Left ventricle myocardium (tissue), 1 donor: Measurements from ENCODE around the genes MXD1 and C2orf42.

DNA sequence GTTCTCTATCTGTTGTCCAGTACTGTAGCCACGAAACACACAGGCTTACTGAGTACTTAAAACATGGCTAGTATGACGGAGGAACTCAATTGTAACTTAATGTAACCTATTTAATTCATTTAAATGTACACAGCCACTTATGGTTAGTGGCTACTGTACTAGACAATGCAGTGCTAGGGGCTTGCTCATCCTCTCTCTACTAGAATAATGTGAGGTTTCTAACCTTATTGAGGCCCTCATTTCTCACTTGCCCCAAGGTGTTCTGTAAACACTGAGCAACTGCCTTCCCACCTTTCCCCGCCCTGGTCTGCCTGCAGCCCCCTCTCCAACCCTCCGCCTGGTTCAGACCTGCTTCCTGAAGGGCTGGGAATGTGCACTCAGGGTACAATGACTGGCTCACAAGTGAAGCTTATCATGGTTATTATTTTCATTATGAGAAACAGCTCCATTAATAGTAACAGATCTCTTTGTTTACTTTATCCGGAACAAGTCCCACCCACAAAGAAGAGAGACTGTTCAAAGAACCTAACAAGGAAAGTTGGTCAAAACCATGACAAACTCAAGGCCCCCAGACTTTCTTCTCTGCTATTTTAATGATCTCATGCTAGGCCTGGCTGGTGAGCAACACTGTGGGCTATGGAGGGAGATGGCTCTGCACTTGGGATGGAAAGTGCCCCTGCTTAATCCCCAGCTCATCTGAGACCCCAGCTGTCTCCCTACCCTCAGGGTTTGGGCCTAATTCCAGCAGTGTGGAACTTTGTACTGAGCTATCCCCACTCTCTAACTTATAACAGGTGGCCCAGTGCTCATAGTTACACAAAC lies 36.6 kb downstream of the ARHGAP25 start:
- PRO-cap, result no peak

- PRO-cap, result no peak
Observed at GRCh38 chr2:68776656-68777151, 42.1 kb downstream of the ARHGAP25 start.

GRCh38 chr2:68828481-68828866 lies 42.7 kb downstream of the BMP10 start:
- PRO-cap, result no peak

DNA sequence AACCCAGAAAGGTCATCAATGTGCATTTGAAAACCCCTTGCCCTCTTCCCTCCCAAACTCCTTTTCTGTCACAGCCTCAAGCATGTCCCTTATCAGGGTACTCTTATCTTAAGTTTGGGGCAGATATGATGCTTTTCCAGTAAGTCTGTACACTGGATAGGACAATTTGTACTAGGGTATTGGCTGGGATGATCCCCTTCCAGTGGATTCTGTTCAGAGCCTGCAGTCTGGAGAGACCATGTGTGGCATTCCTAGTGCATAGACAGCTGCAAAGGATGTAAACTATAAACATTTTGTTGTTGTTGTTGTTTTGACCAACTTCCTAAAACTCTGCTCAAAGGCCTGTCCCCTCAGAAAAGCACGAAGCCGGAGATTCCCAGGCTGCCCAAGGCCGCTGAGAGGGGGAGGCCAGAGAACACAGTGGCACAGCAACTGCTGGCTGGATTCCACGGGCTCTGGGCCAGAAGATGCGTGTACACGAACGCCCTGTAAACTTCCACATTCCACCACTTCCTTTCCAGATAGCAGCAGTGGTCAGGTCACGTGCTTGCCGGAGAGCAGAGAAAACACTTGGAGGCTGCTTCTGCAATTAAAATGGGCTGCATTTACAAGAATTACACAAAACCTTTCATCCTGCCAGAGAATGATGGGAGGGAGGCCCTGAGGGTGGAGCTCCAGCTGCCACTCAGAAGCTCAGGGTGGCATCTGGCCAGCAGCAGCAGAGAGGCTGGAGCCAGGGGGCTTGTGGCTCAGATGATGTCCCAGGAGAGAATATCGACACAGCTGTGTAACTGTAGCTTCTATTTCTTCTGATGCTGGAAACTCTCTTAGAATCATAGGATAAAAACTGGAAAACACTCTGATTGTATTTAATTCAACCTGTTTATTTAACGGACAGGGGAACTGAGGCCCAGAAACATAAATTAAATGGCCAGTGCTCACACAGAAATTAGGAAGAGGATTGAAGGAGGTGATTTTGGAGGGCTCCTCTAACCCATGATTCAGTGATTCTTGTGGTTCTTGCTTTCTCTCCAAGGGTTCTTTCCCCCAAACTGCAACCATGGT lies 42.0 kb downstream of the BMP10 start:
- PRO-cap, result no peak

DNA sequence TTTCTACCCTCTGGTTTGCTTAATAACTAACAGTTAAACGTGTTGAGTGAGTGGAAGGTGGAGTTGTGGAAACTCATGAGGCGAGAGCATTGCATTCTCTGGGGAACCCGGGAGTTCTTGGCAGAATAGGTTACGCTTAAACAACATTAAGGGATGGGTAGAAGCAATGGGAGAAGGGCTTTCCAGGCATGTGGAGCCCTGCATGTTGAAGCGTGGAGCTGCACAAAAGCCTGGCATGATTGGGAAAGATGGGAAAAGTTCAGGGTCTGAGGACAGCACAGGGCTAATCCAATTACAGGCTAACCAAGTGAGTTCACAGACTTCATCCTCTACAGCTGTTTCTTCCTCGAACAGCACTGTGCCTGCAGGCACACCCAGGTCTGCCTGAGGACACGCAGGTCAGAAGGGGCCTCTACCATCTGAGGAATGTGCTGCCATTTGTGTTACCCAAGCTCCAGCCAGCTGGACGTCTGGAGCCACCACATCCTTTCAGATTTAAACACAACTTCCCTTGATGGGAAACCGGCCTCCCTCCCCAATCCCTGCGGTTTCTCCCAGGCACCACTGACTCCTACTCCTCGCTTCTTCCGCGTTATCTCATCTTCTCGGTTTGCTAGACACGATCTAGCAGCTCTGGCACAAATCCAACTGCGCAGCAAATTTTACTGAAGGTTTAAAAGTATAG lies 164.2 kb downstream of the ANTXR1 start:
- PRO-cap, result unidirectional peak, plus-strand start at position 600 of the sequence

DNA sequence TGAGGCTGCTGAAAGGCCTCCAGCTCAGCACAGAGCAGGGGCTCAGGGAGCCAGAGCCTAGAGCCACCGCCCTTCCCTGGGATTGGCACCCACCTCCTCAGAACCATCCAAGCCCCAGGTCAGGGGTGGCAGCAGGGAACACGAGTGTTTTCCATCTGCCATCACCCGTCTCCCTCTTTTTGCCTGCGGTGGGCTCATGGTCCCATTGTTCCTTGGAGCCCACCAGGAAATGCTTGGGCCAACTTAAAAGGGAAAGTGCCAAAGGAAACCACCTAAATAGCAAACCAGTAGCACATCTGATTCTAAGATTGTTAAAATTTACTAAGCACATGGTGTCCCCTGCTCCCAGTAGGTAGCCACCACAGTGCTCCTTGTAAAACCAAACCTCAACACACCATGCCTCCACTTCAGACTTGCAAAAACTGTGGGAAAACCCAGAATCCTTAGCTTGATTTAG lies 184.0 kb downstream of the ANTXR1 start:
- PRO-cap, result no peak

DNA sequence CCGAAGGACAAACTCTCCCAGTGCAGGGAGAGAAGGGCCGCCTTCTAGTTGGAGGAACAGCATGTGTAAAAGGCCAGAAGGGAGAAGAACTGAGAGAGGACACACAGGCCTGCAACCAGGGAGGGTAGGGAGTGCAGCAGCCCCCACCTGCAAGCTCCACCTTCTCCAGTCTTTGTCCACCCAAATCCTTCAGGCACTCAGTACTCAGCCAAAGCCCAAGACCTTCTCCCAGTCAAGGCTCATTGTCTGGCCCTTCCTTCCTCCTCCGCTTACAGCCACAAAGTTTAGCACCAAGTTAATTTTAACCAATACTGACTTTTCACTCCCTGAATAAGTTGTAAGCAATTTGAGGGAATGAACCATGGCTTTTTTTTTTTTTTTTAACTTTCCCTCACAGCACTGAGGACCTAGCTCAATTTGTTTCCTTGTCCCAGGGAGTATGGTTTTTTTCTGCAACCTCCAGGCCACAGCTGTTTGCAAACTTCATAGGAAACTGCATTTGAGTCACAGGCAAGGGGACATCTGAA lies 181.7 kb downstream of the GFPT1 start:
- PRO-cap, result no peak

- PRO-cap, result no peak
Observed at GRCh38 chr2:69309476-69310167, 77.4 kb downstream of the GFPT1 start.

DNA sequence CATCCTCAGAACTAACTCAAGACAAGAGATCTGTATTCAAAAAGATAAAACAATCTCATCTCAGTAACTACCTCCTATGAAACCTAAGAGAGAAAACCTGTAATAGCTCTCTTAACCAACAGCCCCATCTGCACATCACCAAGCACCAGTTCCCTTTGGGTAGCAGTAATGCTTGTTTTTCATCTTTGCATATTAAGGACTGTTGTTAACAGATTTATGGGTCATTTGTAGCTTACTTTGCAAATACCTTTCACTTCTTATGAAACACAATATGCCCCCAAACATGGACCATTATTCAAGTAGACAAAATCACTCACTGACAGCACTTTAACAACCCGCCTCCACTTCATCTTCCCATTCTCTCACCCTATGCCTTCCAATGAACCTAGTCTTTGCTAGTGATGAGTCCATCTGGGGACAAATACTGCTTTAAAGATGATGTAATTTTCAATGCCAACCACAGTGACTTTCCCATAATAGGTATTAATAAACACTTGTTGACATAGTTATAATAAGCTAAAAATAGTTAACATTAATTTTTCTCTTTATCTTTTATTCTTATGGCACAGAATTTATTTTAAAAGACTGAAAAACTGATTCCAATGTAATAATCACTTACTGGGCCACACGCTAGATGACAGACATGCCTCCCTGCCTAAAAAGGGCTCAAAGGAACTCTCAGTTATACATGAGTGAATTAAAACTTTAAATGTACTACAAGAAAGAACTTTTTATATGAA lies 64.3 kb downstream of the GFPT1 start:
- PRO-cap, result no peak

DNA sequence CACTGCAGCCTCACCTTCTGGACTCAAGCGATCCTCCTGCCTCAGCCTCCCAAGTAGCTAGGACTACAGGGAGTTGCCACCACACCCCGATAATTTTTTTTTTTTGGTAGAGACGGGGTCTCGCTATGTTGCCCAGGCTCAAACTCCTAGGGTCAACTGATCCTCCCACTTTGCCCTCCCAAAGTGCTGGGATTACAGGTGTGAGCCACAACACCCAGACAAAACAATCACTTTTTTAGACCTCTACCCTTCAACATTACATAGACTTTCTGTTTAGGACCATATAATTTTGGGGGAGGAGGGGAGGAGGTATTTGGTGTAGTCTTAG lies 46.0 kb downstream of the GFPT1 start:
- PRO-cap, result no peak

- PRO-cap, result no peak
Observed at GRCh38 chr2:69465386-69465955, 28.2 kb upstream of the NFU1 start.

DNA sequence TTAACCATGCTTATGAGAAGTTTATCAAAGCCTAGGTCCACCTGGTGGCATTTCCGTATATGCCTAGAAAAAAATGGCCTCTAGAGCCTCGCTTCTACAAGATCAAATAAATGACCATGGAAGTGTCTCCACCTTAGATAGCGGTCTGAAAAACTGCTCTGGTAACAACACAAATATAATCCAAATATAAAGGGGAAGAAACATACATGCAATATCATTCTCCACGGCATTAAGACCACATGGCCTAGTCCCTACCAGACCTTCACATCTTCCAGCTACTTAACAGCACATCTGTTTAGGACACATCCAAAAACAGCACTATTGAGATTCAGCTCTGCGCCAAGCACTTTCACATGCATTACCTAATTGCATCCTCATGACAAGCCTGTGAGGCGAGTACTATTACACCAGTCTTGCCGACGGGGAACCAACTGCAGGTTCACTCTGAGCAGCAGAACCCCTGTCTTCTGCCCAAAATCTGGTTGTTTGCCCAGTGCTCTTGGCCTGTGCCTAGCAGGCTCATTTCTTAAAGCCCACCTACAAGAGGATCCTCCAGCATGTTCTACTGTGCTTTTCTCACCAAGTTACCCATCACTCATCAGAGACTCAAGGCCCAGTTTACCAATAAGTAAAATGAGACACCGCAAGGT lies 66.7 kb downstream of the AAK1 start:
- PRO-cap, result unidirectional peak, plus-strand start at position 410 of the sequence

- PRO-cap, result no peak
Observed at GRCh38 chr2:69642032-69642603, 1.4 kb downstream of the AAK1 start.

DNA sequence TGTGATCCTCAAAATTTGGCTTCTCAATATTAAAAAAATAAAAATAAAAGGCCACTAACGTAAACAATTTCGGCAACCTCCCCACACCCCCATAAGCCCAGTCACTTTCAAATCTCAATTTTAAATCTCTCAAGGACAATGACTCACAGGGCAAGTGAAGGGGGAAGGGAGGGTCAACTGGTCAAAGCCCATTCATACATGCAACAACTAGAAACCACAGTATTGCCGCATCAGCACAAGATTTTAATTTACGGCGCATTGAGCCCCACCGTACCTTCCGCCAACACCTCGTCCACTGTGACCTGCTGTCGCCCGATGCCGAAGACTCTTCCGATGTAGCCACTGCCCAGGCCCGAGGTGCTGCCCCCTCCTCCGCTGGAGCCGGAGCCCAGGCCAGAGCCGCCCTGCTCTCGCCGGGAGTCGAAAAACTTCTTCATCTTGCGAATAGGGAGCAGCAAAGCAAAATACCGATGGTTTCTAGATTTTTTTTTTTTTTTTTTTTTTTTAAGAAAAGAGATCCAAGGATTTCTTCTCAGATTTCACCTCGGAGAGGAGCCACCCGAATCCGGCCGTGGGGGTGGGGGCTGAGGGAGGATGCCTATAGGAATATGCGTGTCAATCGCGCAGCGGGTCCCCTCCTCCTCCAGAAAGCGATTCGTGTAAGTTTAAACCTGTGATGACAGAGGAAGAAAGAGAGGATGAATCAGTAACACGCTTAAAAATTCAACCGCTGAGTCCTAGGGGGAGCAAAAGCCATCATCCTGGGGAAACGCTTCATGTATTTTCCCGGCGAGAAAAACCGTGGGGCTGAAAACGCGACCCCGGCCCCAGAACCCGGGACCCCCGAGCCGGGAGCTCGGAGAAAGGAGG lies 700 bp downstream of the AAK1 start:
- PRO-cap, result no peak

DNA sequence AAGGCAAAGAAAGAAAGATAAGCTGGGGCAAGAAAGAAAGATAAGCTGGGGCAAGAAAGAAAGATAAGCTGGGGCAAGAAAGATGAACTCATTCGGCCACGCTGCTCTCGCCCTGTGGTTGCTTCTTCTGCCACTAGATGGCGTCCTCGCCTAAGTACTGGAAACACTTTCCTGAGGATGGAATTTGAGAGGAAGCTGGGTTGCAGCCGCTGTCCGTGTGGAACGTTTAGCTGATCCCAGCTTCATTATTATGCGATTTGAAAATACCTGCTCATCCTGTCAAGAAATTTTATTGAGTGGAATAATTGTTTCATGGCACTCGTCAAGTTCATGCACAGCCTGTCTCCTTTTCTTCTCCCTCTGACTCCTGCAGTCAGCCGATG lies 17.2 kb upstream of the ANXA4 start:
- PRO-cap, result no peak

GRCh38 chr2:69773240-69773619 lies 31.3 kb downstream of the ANXA4 start:
- PRO-cap, result no peak

DNA sequence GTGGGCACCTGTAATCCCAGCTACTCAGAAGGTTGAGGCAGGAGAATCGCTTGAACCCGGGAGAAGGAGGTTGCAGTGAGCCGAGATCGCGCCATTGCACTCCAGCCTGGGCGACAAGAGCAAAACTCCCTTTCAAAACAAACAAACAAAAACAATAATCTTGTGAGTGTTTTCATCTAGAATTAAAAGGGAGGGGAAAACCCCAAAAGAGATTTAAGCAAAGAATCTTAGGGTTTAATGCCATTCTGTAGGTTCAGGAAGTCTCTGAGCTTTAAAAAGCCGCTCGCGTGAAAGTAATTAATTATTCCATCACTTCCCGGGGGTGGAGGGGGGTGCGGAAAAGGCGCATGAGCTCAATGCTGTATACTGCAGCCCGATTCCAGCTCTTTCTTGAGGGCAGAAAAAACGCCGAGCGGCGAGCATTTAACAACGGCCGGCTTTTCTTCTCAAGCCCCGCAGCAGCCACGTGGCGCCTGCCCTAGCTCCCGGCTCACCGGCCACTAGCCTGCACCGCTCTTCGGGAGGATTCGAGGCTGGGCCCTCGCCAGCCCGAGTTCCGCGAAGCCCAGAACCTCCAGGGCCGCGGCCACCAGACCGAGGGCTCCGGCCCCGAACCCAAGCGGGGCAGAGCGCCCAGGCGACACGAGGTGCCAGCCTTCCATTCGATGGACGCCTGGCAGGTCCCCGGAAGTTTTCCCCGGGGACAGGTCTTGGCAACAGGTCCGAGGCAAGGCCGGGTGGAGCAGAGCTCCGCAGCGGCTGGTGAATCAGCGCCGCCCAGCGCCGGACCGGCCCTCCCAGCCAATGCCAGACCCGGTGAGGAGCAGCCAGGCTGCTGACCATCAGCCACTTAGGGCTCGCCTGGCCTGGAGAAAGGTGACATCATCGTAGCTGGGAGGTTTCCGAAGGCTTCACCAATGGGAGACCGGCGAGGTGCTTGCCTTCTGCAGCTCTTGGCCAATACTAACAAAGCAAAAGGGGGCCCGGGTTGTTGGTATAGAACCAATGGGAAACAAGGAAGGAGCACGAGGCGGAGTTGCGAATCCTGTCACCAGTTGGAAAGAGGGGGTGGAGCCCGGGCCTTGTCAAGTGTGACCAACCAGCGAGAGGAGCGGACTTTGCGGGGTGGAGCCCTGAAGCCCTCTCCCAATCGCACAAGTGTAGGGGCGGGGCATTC lies 699 bp upstream of the MXD1 start:
- PRO-cap, result unidirectional peak, minus-strand start at position 806 of the sequence; bidirectional peak, plus-strand start outside the sequence, minus-strand start at position 965 of the sequence

DNA sequence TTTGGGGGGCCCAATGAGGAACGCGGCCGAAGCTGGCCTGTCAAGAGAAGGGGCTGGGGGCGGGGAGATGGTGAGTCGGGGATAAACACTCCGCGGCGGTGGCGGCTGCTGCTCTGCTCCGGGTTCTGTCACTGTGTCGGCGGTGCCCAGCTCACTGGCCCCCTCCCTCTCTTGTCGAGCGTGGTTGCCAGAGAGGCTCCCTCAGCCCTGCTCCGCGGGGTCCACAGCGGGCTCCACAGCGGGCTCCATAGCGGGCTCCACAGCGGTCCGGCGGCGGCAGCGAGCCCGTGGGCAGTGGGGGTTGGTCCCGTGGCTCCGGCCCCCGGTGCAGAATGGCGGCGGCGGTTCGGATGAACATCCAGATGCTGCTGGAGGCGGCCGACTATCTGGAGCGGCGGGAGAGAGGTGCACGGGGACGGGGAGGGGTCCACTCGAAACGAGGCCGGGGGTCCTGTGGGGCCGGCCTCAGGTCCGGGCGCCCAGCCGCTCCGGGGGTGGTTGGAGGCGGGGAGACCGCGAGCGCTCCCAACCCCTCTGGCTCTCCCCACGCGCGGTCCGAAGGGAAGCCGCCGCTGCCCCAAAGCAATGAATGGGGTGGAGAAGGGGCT lies at the start of gene MXD1:
Gene MXD1, plus strand, starts transcription at position 111 of the 608 bp plus-strand sequence.
- PRO-cap, result bidirectional peak, plus-strand start at position 73 of the sequence, minus-strand start outside the sequence

- PRO-cap, result no peak
Observed at GRCh38 chr2:70080820-70081568, 6.3 kb upstream of the PCBP1 start.

GRCh38 chr2:70189961-70191200 lies at the start of gene C2orf42:
Gene C2orf42 (minus strand): TSS chr2:70191019.
- PRO-cap, result bidirectional peak, plus-strand start at chr2:70190779, minus-strand start at chr2:70190717; bidirectional peak, plus-strand start at chr2:70191124, minus-strand start at chr2:70191002